ENCODE measurements around a stretch of chr11.

GRCh38 chr11:125958007-125958856 is 12.4 kb downstream of the VSIG10L2 start:
- PRO-cap: no peak

GRCh38 chr11:126079962-126080965 is 17.6 kb upstream of the CDON start:
- PRO-cap: no peak

DNA sequence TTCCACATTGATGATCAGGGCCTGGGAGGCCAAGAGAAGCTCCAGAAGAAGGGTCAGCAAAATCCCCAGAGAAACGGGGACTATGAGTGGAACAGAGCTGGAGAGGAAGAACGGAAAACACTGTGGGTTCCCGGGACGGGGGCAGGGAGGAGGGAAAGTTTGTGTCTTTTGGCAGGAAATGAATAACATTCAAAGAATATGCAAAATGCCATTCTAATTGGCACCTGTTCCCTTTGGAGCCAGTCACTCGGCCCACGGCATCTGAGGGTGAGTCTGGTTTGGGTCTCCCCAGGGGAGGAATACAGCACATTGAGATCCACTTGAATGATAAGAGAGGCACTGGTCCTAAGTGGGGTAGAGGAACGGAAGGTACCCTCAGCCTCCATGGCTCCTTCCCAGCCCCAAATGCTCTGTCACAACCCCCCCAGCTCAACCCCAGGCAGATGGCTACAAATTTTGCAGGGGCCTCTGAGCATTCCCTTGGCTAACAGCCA is 72.0 kb downstream of the RPUSD4 start:
- PRO-cap: no peak

GRCh38 chr11:126282084-126282697 is 702 bp upstream of the TIRAP start:
- PRO-cap: bidirectional peak, plus-strand start at chr11:126282559, minus-strand start at chr11:126282555

DNA sequence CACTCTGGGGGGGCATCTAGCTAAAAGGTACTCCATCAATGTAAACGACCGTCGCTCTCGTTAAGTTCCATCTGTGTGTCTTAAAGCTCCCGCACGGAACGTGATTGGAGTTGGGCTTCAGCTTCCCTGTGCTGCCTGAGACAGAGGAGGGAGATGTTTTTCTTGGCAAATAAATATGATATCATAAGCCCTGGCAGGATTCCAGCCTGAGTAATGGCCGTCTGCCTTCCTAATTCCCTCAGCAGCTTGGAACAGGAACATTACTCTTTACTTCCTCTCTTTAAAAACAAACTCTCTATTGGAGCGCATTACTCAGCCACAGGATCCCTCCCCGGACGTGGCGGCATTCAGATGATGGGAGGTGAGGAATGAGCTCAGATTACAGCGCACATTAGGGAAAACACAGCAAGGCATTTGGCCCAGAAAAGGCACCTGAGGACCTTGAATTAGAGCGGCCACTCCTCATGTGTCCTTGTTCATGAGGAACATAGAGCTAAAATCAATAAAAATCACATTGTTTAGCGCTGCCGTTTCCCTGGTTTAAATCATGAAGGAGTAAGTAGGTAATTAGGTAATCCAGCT is 230.4 kb downstream of the ST3GAL4 start:
- PRO-cap: unidirectional peak, plus-strand start at position 350 of the sequence

DNA sequence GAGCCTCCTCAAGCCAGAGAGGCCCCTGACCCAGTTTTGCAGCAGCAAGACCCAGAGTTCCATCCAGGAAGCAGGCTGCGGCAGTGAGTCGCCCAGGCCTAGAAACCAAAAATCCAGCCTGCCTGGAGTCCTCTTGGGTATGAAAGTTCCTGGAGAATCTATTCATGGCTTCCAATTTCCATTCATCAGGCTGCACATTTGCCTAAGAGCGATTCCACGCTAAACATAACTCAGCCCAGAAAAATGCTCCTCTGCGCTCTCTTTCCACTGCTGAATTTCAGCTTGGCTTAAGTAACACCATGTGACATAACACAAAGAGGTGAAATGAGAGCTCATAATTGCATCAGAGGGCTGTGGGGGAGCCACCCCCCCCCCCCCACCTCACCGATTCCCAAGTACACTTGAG is 71.0 kb downstream of the KIRREL3 start:
- PRO-cap: no peak

DNA sequence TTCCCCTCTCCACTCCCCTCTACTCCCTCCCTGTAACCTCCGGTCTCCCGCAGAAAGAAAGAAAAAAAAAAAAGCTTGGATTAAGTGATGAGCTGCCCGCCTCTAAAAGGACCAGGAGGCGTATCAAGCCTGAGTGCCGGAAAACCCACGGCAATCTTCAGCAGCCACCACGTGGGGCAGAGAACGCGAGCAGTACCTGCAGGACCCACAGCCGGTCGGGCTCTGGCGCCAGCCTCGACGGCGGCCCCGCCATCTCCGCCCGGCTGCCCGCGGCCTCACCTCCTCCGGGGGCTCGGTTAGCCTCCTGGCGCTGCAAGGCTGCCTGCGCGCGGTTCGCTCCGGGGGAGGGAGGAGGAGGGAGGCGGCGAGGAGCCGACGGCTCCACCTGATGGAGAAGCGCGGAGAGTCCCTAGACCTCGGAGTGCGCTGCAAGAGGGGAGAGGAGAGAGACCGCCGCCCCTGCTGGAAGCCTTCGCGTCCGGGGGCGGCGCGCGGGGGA is 2.5 kb upstream of the KIRREL3 start:
- PRO-cap: no peak

GRCh38 chr11:128448169-128449127 is 138.9 kb downstream of the ETS1 start:
- PRO-cap: bidirectional peak, plus-strand start at chr11:128448742, minus-strand start at chr11:128448462

DNA sequence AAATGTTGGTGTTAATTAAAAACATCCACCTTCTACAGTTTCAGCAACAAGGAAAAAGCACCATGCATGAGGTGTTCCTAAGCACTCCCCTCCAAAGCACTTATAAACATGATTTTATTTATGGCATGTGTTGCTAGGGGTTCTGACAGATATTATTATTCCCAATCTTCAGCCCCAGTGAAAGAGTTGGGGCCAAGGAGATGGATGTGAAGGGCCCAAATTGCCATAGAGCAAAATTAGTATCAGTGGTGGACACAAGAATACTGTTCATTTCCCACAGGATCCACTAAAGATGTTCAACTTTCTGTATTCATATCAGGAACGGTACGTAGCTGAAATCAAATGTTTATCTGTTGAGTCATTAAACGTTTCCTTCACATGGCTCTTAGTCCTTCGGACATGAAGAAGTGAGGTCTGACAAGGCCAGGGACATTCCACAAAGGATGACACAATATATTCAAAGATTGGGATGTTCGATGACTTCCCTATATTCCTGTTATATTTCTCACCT is 129.2 kb downstream of the ETS1 start:
- PRO-cap: no peak

- PRO-cap: no peak
These were observed 126.9 kb downstream of the ETS1 start for GRCh38 chr11:128460149-128461188.

DNA sequence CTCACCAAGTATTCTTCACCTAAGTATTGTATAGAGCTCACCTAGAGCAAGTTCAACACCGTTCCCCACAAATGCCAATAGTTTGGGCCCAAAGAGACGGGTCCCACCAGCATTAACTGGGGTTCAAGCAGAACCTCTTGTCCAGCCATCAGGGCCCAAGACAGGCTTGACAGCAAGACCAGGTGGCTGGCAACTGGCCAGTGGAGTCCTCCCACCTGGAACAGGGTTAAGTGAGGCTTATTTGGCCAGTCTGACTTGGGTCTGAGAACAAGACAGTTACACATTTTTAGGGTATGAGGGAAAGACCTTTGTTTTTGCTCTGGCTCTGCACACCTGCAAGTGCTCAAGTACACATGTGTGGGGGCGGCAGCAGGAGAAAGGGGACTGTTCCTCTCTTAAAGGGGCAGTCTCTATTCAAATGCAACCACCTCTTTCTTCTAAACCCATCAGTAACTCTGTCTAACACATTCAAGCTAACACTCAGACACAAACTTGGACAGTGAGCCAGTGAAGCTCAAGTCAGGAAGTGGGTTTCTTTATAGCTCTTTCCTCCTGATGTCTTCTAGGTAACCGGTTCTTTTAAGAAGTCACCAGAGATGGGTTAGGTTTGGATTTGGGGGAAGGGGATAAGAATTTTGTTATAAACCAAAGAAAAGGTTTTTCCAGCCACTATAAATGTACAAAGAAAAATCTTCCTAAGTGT is 116.2 kb downstream of the ETS1 start:
- PRO-cap: bidirectional peak, plus-strand start at position 496 of the sequence, minus-strand start at position 439 of the sequence

DNA sequence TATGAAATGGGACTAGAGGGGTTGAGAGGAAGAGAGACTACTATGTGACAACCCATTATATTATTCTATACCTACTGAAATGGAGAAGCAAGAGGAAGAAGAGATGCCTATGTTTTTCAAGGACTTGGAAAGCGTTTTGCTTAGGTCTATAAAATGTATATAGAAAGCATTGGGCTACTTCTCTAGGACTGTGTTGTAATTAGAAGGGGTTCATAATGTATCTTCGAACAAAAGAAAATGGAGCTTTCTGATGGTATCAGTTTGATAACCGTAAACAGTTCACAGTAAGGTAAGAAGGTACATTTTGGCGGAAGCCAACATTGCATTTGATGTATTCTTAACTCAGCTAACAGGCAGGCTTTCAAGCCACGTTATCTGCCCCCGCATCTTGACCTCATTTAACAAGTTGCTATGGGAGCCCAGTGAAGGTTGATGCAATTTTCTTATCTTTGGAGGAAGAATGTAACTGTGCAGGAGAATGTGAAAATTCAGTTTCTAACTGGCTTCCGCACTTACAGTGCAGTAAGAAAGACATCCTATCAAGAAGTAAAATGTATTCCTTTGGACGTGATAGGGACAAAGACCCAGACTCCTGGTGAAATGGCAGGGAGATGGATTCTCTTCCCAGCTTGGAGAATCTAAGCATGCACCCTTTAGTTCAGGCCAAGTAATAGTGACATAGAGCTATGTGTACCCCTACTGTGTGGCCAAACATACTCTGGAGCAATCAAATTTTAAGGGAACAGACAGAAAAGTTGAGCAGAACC is 110.6 kb downstream of the ETS1 start:
- PRO-cap: unidirectional peak, plus-strand start at position 491 of the sequence

GRCh38 chr11:128492297-128492859 is 95.0 kb downstream of the ETS1 start:
- PRO-cap: no peak

- PRO-cap: no peak
These were observed 70.7 kb downstream of the ETS1 start for GRCh38 chr11:128516420-128517205.

- PRO-cap: no peak
These were observed 38.1 kb upstream of the ETS1 start for GRCh38 chr11:128625387-128625866.

GRCh38 chr11:128715527-128716197 is 21.8 kb downstream of the FLI1 start:
- PRO-cap: no peak

DNA sequence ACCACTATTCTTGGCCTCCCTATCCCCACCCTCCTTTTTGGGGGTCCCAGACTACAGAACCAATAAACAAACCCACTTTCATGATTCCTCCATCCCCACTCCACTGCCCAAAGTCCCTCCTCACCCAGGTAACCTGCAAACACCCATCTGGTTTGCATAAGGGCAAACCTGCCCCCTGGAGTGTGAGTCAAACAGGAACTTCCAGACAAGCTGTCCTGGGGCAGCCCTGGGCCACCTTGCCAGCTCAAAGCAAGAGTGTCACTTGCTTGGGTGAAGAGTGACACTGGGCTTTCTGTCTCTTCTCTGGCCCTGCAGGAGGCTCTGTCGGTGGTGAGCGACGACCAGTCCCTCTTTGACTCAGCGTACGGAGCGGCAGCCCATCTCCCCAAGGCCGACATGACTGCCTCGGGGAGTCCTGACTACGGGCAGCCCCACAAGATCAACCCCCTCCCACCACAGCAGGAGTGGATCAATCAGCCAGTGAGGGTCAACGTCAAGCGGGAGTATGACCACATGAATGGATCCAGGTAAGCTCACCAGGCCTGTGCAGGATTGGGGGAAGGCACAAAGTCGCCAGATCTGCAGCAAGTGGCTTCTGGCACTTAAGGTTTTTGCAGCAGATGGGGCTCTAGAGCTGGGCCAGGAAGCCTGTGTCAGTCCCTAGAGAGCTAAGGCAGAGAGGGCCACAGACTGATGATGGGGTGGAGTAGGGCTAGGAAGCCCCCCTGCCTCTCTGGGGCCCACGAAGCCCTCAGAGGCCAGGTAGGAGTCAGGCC is 64.1 kb downstream of the FLI1 start:
- PRO-cap: no peak

DNA sequence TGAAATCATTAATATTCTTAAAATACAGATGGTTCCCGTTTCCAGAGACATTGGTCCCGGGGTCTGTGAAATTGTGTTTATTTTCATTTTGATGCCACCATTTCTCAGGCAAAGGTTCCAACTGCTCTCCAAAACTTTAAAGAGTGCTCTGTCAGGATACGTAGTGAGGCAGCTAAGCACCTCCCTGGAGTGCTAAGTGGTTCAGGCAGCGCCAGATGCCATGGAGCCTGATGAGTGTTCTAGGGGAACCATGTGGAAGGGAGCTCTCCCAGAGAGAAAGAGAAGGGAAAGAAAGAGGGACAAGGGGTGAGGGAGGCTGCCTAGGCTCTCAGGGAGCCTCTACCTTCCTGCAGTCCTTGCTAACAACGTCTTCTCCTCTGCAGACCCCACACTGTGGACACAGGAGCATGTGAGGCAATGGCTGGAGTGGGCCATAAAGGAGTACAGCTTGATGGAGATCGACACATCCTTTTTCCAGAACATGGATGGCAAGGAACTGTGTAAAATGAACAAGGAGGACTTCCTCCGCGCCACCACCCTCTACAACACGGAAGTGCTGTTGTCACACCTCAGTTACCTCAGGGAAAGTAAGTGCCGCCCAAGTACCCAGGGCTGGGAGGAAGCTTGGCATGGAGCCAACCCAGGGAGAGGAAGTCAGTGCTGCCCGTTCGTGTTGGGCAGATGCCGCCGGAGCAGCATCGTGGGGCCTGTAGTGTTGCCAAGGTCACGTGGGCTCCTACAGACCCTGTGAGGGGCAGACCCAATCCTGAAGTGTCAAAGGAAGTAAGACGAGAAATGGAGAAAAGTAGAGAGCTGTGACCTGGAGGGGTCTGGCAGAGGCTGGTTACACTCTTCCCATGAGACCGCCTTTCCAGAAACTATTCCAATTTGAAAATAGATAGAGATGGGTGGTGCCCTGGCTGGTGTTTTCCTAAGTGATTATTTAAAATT is 78.8 kb downstream of the FLI1 start:
- PRO-cap: no peak

GRCh38 chr11:128828369-128829122 is 38.5 kb downstream of the KCNJ1 start:
- PRO-cap: unidirectional peak, minus-strand start at chr11:128828862

DNA sequence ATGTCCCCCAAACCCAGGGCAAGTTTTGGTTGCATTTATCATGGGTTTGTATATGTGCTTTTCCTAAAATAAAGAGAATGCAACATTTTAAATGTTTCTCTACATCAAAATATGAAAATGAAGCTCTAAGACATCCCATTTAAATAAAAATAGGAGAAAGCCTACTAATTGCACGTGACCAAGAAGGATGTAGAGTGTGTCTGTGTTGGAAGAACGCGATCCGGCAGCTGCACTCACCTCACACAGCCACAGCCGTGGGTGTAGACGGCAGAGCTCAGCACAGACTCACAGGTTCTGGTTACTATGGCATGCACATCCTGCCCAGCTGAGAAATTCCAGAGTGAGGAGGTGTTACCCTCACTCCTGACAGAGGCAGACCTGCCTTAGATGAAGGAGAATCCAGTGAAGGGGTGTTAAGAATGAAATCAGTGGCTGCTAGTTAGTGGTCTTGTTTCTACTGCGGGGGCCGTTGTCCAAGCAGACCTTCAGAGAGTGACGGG is 12.0 kb downstream of the KCNJ5 start:
- PRO-cap: unidirectional peak, plus-strand start at position 210 of the sequence

Data from rectum (tissue), 1 donor.